Right common carotid artery plus branches (tissue), 1 donor: ENCODE measurements around the gene PIFO.

DNA sequence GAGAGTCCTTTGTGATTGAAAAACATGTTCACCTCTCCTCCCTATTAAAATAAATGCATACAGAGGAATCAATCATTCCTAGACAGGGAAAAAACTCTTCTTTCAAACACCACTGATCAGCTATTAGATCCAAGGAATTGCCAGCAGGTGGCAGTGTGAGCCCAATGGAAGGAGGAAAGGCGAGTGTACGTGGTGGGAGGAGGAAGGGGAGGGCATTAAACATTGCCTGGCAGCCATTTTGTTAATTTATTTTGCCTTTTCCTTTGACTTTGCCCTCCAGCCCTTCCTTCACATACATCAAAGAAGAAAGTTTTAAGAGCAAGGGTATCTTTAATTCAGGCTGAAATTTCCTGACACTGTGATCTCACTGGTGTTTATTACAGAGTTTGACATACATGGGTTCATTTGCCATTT, 2.1 kb upstream of the GNAI3 start:
- PRO-cap: no peak

GRCh38 chr1:109632495-109633344, 13.1 kb downstream of the AMPD2 start:
- PRO-cap: no peak

DNA sequence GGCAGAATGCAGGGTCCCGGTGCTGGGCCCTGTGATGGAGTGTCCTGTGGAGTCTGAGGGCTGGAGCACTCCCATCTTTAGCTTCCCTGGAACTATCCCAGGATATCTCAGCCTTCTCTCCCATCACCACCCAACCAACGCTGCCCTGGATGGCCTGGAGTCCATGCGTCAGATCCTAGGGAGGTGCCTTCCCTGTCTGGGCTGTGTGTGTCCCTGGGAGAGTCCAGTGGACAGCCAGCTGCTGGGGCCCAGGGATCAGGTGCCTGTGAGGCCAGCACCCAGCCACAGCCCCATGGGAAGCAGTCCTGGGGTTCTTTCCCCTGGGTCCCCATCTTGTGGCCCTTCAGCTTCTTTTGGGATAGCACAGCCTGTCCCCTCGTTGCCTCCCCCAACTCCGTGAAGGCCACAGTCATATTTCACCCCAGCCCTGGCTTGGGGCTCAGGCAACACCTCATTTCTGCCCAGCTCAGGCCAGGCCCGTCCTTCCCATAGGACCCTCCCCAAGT, 1.1 kb upstream of the EPS8L3 start:
- PRO-cap: no peak

DNA sequence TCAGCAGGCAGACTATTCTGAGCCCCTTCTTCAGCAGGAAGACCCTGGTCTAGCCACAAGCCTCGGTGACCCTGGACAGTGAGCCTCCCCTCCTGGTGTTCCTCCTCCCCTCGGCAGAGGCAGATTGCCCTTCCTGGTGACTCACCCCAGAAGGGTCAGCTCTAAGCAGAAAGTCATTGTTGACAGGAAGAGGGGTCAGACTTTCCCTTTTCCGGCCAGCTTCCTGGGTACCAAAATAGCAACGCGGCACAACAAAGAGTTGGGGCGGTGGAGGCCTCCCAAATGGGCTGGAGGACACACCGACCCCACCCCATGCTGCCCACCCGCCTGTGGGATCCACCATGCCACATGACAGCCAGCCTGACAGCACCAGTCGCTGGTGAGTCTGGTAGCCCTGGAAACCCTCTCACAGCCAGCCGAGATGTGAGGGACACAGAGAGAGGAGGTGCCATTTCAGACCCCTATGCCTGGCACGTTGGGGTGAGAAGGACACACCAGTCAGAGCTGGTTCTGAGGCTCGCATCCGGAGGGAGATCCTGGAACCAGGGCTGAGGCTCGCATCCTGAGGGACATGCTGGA, 14.7 kb upstream of the CSF1 start:
- PRO-cap: no peak

- PRO-cap: no peak
These were observed 6.6 kb downstream of the CSF1 start for GRCh38 chr1:109917140-109917809.

GRCh38 chr1:109918490-109919140, 8.0 kb downstream of the CSF1 start:
- PRO-cap: no peak

DNA sequence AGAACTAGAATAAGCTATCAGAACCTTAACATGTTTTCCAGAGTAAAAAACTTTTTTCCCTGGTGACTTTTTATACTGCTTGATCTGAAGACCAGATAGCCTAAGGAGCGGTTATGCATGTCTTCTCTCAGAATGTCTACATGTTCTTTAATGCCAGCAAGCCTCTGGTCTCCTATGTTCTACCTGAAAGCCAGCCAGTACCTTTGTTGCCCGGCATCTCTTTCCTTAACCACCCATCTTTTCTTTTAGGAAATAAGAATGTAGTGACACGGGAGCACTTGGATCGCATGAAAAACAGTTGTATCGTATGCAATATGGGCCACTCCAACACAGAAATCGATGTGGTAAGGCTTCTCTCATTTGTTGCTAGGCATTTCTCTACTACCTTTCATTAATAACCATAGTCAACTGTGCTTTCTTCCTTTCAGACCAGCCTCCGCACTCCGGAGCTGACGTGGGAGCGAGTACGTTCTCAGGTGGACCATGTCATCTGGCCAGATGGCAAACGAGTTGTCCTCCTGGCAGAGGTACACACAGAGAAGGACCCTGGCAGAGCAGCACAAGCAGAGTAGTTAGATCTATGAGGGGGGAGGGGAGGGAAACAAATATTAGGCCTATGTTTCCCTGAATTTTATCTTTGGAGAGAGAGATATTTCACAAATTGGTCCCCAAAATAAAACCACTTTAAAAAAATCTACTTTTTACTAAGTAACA, 16.1 kb upstream of the STRIP1 start:
- PRO-cap: no peak

DNA sequence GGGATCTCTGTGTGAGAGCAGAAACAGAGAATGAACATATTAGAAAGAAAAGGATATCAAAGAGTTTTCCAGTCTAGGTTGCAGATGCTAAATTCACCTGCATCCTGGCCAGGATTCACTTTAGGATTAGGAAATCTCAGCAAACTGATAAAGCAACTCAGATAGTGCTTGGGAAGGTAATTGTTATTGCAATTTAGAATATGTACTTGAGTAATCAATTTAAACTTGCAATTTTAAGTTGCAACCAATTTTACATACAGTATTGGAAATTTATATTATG, 6.6 kb upstream of the STRIP1 start:
- PRO-cap: no peak

DNA sequence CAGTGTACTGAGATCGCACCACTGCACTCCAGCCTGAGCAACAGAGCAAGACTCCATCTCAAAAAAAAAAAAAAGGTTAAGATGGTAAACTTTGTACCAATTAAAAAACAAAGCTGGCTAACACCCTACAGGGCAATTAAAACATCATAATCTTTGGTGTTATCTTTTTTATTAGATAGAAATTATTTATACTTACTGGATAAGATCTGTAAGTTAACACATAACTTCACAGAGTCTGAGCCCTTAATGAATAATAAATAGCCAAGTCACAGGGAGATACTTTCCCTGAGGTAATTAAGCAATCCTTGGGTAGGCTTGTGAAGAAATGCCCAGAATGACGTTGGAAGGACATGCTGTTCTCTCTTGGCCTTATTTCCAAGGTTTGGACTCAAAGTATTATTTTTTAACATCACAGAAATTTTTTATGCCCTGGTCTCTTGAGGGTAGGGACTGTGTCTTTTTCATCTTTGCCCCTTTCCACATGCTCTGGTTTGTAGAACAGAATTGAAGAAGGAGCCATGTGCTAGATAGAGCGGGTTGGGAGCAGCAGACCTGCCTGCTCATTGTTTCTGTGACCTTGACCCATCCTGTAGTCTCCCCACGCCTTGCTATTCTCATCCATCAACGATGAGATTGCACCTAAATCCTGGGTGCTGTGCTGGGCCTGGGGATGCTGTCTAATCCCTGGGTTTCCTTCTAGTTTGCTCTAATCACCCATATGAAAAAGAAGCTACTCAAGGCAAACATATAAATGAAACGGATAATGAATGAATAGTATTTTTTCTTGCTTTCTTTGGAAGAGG, 17.2 kb upstream of the LAMTOR5 start:
- PRO-cap: no peak

DNA sequence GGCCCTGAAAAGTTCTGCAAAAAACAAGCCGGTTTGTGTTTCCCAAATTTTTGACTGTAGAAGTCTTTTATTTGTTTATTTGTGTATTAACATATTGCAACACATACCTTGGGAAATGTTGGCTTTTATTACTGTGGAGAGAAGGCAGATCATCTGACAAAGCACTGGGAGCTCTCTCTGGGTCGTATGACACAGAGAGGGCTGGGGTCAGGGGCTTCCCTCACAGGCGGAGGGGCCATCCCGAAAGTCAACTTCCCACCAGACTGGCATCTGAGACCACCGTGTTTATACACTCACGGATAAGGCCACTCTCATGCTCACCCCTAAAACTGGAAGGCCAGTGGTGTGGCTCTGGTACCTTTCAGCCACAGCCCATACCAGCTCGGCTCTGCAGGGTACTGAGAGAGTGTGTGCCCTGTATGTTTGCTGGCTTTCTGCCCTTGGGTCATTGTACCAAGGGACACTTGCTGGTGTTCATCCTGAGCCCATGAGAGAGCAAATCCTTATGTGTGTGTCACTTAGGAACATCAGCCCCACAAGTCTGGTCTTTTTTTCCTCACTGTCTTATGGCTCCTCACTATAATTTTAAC, 818 bp upstream of the PROK1 start:
- PRO-cap: no peak

DNA sequence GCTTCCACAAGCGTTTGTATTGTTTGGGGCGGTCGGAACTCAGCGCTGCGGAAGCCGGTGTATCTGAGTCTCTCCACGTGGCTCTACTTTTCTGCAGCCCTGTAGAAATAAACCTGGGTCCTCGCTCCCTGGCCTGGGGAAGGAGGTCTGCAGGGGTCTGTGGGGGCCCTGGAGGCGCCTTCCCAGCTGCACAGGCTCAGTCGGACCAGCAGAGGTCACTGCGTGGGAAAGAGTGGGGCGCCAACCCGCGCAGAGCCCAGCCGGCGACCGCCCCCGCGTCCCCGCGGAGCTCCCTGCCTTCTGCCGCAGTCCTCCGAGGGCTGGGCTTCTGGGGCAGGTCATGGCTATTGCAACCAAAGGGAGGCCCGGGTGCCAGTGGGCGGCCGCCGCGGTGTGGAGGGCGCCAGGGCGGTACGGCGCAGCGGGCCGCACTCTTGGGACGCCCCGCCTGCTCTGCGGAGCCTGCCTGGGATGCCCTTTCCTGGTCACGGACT, 36.3 kb upstream of the KCNA10 start:
- PRO-cap: no peak

GRCh38 chr1:110668424-110669007, 6.2 kb downstream of the KCNA3 start:
- PRO-cap: no peak

DNA sequence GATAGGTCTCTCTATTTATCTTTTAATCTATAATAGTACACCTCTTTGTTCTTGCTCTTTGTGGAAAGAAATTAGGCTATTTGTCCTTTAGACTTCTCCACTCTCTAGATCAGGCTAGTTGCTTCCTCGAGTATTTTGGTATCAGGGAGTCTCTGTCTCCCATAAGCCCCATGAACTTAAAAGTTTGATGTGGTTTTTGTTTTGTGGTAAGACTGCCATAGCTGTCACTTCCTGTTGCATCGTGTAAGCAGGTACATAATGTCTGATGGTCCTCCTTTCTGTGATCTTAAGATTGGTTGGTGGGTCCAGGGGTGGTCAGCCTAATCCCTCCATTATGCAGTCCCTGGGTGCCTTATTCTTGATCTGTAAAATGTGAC, 23.1 kb downstream of the CD53 start:
- PRO-cap: no peak

GRCh38 chr1:111147365-111148305, 7.6 kb downstream of the CEPT1 start:
- PRO-cap: no peak

DNA sequence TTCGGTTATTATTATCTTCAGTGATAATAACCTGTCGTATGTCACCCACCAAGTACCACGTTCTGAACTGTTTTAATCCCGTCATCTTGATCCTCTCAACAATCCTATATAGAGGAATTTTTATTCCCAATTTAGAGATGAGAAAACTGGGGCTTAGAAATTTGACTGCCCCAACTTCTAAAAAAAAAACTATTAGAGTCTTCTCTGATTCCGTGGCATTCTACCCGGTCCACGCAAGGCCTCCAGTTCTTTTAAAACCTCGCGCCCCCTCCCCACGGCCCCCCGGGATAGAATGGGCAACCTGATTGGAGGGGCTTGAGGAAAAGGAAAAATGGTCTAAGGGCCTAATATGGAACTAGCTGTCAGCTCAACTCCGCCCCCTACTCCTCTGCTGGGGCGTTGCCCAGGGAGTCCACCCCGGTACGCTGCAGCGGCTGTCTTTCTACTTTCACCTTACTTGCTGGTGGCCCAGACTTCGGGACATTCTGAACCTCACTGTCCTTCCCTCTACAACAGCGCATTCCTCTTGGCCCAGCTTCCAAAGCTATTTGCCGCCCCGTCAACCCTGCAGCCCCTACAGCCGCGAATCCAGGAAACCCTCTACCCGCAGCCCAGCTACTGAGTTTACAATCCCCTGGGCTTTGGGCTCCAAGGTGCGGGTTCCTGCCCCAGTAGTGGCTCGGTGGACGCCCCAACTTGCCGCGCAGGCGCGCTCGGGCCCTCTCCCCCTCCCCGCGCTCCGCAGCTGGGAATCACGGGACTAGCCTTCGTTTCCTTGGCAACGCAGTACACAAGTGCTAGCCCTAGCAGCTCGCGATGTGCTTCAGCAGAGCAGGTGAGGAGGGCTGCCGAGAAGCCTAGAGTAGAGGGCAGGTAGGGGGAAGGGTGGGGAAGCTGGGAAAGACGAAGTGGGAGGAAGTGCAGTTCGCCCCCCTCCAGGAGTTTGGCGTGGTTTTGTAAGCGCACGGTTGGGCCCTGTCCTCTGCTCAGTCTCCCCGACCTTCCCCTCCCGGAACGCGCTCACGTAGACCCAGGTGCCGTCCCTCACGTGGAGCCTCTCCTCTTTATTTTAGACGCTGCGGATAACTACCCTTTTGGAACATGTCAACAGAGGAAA, at the start of gene PIFO:
Gene PIFO, plus strand, starts transcription at position 786 of the 1,117 bp plus-strand sequence.
- PRO-cap: bidirectional peak, plus-strand start at position 488 of the sequence, minus-strand start at position 226 of the sequence; bidirectional peak, plus-strand start at position 781 of the sequence, minus-strand start at position 698 of the sequence

- PRO-cap: no peak
These were observed 9.2 kb upstream of the OVGP1 start for GRCh38 chr1:111436652-111437256.

DNA sequence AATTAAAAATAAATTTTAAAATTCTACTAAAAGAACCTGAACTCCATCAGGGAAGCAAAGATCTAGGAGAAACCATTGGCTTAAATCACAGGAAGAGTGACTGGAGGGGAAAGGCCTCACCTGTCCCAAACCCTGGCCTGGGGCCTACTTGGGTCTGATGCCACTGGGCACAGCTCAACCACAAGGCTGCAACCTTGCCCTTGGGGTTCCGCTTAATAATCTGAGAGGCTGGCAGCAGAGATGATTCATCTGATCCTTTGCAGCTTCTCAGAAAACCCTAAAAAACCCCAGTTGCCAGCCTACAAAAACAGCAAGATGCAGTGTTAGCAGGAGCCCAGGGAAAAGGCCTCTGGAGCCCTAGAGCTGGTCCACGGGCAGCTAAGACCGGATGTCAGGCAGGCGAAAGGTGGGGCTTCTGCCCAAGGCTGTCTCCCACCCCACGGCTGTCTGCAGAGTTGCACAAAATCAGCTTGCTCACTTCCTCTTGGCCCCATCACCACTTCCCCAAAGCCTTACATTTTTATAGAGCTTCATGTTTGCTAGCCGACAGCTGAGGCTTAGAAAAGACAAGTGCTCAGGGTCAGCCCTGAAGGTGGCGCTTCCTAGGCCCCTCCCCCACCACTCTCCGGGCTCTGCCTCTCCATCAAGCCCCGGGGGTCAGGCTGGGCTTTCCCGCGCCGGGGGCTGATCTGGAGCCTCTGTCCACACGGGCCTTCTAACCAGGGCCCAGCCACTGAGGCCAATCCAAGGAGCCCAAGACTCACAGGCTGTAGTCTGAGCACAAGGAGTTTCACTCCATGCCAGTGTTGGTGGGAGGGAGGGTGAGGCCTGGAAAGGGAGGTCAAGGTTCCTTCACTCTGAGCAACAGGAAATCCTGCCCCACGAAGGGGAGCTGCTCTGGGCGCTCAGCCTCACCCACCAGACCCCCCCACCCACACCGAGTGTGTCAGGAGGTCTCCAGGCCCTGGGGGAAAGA, 4.1 kb upstream of the ADORA3 start:
- PRO-cap: bidirectional peak, plus-strand start at position 549 of the sequence, minus-strand start at position 393 of the sequence

GRCh38 chr1:111535643-111536394, 32.4 kb upstream of the ADORA3 start:
- PRO-cap: bidirectional peak, plus-strand start at chr1:111536134, minus-strand start at chr1:111536010

DNA sequence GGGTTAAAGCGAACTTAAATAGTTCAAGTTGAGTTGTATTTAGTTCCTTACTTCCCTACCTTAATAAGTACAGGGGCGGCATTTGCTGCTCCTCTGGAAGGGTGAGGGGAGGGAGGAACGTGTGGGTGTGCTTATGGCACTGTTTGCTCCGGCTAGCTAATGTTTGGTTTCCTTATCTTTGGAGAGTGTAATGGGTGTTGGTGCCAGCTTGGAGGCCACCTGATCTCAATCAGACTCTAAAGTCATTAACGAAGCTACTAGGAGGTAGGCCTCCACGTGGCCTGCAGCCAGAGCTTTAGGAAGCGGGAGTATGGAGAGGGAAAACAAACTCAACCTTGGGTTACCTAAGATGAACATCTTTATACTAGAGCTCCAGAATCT, 43.1 kb upstream of the RAP1A start:
- PRO-cap: no peak

DNA sequence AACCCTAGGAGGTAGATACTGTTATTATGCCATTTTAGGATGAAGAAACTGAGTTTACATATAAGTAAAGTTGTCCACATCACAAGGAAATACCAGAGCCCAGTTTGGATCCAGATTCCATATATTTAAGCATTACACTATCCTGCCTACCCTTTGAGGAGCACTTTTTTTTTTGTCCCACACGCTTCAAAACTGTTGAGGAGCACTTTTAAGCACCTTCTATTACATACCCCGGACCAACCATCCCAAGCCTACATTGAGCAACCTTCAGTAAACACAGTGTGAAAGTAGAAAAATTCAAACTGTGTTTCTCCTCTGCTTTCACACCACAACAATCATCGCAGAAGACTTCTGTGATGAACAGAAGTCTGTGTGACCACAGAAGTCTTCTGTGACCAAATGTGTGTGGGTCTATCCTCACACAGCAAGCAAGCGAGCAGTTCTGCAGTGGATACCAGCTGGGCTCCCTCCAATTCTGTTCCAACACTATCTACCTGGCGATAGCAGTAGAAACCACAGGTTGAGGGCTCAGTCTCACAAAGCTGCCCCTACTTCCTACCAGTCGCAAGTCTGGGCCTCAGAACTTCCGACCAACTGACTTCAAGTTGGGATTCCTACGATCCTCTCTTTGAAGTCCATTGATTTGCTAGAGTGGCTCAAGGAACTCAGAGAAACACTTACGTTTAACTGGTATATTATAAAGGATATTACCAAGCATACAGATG, 21.1 kb upstream of the RAP1A start:
- PRO-cap: no peak